OCI-LY7 (cell line): ENCODE results near the gene PPP1R9B.

- PRO-cap: no peak
- RAMPAGE, long total RNA: no peak
Measured at GRCh38 chr17:49798166-49798708, 9.8 kb downstream of the KAT7 start.

GRCh38 chr17:49818053-49818424, 29.6 kb downstream of the KAT7 start:
- PRO-cap: no peak
- RAMPAGE, long total RNA: no peak

DNA sequence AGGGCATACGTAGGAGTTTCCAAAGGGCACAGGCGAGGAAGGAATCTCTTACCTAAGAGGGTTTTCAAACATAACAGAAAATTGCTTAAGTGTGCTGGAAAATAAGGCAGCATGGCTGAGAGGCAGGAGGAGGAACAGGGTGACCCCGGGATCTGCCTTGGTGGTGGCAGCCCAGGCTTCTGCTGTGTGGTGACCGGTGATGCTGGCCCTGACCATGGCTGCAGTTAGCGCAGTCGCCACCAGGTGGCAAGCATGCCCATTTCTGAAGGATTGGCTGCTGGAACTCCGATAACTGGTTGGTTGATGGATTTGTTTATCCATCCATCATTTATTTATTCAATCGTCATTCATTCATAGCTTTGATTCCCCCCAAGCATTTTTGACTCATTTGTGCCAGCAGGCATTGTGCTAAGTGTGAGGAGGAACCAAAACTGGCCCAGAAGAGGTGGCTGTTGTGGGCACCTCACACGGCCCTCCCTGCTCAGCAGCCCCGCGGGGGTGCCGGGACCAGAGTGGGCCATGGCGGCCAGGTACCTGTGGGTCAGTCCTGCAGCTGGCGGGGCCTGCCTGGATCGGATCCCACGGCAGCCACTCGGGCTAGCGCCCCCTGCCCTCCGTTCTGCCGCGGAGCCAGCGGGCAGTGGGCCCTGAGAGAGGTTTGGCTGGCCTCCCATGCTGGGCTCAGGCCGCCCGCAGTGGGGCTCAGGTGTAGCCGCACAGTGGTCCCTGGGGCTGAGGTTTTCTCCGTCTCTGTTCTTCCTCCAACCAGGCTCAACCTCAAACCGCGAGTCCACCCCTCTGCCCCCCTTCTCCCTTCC, 28.9 kb upstream of the ITGA3 start:
- PRO-cap: no peak
- RAMPAGE, long total RNA: no peak

GRCh38 chr17:50051040-50051405, 4.9 kb upstream of the ITGA3 start:
- PRO-cap: no peak
- RAMPAGE, long total RNA: no peak

DNA sequence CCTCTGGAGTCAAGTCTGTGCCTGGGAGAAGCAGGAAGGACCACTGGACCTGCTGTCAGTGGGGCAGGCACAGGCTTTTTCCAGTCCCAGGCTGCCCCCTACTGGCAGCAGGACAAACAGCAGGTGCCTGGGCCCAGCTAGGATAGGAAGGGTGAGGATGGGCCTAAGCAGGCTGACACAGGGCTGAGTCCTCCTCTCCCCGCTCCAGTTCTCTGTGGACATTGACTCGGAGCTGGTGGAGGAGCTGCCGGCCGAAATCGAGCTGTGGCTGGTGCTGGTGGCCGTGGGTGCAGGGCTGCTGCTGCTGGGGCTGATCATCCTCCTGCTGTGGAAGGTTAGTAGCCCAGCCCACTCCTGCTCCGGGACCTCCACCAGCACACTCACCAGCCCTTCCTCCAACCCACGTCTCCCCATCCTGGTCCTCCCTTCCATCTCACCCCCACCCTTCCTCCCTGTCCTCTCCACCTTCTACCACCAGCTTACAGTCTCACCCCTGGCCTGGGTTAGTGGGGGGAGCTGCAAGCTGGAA, 7.6 kb upstream of the PDK2 start:
- PRO-cap: no peak
- RAMPAGE, long total RNA: no peak

- PRO-cap: no peak
- RAMPAGE, long total RNA: no peak
Measured at GRCh38 chr17:50132057-50132762, 2.2 kb upstream of the SAMD14 start.

GRCh38 chr17:50150651-50151347, at the start of gene PPP1R9B:
PPP1R9B (minus strand) TSS chr17:50150677.
- PRO-cap: bidirectional peak, plus-strand start at chr17:50151274, minus-strand start at chr17:50151088
- RAMPAGE, long total RNA: no peak

GRCh38 chr17:50189374-50189922, 12.0 kb downstream of the COL1A1 start:
- PRO-cap: no peak
- RAMPAGE, long total RNA: no peak

DNA sequence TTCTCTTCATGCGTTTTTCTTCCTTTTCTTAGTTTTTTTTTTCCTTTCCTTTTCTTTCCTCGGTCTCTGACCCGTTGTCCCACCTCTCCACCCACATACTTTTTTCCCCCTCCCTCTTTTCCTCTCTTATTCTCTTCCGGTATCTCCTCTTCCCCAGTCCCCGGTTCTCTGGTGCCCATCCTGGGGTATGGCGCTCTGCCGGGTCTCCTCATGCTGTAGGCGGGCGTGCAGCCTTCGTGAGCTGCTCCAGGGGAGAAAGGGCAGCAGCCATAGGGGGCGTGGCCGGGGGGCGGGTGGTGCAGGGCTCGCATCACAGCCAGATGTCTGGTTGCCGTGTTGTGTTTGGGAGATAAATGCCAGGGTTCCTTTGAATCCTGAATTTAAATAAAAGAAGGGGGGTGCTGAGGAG, 5.4 kb upstream of the COL1A1 start:
- PRO-cap: no peak
- RAMPAGE, long total RNA: no peak

DNA sequence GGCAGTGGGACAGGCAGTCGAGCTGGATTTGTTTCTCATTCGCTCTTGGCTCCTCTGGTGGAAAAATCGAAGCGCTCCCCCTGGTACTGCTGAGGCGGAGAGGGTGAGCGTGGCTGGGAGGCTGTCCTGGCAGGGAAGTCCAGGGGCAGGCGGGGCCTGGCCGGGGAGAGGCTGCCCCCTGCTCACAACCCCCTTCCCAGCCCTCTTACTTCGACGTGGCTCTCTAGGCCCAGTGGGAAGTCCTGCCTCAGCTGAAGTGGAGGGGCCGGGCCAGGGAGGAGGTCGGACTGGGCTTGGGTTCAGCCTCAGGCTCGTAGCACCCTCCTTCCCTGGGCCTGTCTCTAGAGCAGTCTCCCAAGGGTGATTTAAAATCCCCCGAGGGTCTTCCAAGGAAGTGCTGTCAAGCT, 16.5 kb upstream of the TMEM92 start:
- PRO-cap: no peak
- RAMPAGE, long total RNA: no peak

- PRO-cap: no peak
- RAMPAGE, long total RNA: no peak
Measured at GRCh38 chr17:50258995-50259325, 15.3 kb upstream of the TMEM92 start.

GRCh38 chr17:50270973-50271757, 3.1 kb upstream of the TMEM92 start:
- PRO-cap: no peak
- RAMPAGE, long total RNA: no peak

- PRO-cap: no peak
- RAMPAGE, long total RNA: no peak
Measured at GRCh38 chr17:50289682-50290868, 15.8 kb downstream of the TMEM92 start.

DNA sequence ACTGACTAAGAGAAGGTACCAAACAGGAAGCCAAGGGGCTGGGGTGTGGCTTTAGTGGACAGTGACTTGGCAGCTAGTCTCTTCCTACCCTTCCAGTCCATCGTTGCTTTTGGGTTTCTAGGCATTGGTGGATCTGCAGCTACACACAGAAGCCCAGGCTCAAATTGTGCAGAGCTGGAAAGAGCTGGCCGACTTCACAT, 6.2 kb downstream of the EME1 start:
- PRO-cap: no peak
- RAMPAGE, long total RNA: no peak

DNA sequence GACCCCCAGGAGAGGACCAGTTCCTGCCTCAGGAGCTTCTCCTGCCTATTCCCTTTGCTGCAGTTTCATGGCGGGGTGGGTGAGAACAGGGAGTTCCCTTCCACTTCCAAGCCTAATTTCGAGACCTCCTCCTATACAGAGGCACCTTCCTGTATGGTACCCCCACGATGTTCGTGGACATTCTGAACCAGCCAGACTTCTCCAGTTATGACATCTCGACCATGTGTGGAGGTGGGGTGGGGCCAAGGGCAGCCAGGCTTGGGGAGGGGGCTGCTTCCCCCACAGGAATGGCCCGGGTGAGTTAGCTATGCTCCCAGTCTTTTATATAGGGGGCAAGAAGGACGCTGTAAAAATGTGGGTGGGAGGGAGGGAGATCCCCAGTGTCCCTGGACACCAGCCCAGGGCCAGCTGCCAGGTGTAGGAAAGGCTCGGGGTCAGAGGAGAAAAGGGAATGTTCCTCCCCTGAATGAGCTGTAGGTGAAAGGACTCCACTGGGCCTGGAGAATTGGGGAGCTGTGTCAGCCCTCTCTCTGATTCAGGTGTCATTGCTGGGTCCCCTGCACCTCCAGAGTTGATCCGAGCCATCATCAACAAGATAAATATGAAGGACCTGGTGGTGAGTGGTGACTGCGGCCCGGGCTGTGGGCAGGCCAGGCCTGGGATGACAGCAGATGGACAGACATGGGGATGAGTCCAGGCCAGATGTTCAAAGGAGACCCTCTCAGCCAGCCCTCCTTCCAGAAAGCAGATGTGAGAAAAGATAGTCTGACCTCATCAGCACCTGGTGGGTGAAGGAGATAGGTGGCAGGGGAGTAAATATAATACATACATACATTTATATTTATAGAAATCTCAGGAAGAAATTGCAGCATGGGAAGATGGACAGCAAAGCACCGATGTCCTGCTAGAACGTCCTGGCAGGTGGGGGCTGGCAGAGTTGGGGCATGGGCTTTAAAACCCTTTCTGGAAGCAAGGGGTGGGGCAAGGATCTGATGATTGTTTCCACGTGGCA, 4.7 kb downstream of the CHAD start:
- PRO-cap: no peak
- RAMPAGE, long total RNA: no peak

- PRO-cap: no peak
- RAMPAGE, long total RNA: no peak
Measured at GRCh38 chr17:50499144-50499352, 9.2 kb upstream of the MYCBPAP start.

GRCh38 chr17:50517014-50517438, 8.8 kb downstream of the MYCBPAP start:
- PRO-cap: no peak
- RAMPAGE, long total RNA: no peak

GRCh38 chr17:50538046-50538332, 5.5 kb downstream of the EPN3 start:
- PRO-cap: no peak
- RAMPAGE, long total RNA: no peak

DNA sequence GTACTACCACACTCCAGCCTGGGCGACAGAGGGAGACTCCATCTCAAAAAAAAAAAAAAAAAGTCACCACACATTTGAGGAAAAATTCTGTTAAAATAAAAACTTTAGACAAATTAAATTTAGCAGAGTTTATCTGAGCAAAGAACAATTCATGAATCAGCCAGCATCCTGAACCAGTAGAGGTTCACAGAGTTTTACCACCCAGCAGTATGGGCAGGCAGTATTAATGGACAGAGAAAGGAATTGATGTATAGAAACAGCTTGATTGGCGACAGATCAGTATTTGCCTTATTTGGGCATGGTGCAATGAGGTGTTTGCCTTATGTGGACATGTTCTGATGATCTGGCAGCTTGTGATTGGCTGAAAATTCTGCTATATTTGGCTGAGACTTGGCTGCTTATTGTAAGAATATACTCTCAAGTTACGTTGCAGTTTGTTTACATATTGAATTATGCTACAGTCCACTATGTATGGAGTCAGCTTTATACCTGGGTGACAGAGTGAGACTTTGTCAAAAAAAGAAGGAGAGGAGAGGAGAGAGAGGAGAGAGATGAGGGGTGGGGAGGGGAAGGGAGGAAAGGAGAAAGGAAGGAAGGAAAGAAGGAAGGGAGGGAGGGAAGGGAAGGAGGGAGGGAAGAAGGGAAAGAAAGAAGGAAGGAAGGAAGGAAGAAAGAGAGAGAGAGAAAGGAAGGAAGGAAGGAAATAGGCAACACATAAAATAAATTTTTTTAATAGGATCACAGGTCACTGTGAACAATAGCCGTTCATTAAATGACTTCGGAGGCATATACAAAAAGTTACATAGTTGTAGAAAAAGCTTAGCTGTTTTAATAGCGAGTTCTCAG, 14.6 kb downstream of the ABCC3 start:
- PRO-cap: no peak
- RAMPAGE, long total RNA: no peak

DNA sequence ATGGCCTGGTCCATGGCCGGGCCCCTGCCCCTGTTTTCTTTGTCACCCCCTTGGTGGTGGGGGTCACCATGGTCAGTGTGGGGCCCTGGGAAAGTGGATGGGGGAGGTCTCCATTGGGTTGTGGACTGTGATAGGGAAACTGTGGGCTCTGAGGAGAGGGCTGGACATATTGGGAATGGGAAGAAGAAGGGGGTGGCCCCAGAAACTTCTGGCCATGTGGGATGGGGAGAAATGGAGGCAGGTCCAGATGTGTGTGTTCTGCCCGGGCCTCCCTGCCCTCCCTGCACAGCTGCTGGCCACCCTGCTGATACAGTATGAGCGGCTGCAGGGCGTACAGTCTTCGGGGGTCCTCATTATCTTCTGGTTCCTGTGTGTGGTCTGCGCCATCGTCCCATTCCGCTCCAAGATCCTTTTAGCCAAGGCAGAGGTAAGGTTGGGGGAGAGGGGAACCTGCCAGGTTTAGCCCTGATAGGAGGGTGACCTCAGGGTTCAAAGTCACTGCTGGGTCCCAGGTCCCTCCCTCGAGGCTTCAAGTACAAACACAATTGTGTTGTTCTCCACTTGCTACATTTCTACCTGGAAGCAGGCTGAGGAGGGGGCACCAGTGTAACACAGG, 22.2 kb downstream of the ABCC3 start:
- PRO-cap: no peak
- RAMPAGE, long total RNA: no peak